Aortic smooth muscle cell (primary cell): ENCODE measurements around a stretch of chr10.

- RRBS, result 88% methylated on average over 8 of the region's 27 CpGs
Measured at GRCh38 chr10:132408781-132409528, 12.0 kb downstream of the PWWP2B start.

DNA sequence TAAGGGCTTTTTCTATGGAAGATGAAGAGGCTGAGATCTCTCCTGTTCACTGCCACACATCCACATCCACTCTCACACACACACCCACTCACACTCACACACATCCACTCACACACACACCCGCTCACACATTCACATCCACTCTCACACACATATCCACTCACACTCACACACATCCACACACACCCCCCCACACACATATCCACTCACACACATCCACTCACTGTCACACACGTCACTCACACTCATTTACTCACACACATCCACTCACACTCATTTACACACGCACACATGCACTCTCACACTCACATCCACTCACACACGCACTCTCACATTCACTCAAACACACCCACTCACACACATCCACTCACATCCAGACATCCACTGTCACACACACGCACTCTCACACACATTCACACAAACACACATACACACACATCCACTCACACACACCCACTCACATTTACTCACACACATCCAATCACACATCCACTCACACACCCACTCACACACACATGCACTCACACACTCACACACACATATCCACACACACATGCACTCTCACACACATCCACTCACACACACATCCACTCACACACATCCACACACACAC is 18.2 kb downstream of the PWWP2B start:
- RRBS, result no CpG with 5 or more reads among the region's 5 CpGs

DNA sequence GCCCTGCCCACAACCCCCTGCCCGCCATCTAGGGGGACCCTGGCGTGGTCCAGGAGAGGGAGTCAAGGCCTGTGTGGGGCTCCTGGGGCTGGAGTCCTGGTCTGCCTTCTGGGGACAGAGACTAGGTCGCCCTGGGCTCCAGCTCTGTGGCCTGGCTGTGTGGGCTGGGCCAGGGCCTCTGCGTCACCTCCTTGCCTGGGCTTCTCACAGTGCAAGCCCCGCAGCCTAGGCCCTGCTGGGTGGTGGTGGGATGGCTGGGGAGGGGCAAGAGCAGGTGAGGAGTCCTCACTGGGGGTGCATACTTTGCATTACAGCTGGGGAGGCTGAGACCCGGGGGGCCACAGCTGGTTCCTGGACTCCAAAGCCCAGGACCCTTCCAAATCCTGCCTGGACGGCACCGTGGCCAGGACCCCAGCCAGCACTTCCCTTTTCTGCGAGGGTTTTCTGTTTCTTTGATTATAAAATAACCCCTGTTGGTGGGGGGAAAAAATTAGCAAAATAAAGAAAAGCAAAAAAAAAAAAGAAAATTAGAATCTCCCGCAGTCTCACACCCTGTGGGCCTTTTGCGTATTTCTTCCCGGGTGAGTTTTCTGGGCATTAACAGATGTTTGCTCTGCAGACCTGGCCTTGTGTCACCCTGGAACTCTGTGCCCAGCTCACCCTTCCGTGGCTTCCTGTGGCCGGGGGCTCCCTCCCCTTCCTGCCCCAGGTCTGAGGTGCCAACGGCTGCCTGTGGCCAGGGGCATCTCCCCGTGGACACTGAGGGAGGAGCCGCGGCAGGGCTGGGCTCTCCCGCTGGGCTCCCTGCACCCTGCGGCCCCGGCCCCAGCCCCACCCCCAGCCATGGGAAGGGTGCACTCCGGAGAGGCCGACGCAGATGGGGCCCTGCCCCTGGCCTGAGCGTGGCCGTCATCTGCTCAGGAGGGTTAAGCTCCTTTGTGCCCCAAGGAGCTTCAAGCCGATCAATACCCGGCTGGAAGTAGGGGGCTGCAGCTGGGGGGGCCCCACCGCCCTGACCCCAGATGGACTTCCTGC is 23.8 kb downstream of the PWWP2B start:
- RRBS, result 11% methylated on average over 8 of the region's 29 CpGs

- RRBS, result no CpG with 5 or more reads among the region's 8 CpGs
Measured at GRCh38 chr10:132430007-132430556, 33.1 kb downstream of the PWWP2B start.

GRCh38 chr10:132451291-132451861 is 54.4 kb downstream of the PWWP2B start:
- RRBS, result no CpG with 5 or more reads among the region's 13 CpGs

GRCh38 chr10:132463987-132465110 is 67.3 kb downstream of the PWWP2B start:
- RRBS, result no CpG with 5 or more reads among the region's 35 CpGs

DNA sequence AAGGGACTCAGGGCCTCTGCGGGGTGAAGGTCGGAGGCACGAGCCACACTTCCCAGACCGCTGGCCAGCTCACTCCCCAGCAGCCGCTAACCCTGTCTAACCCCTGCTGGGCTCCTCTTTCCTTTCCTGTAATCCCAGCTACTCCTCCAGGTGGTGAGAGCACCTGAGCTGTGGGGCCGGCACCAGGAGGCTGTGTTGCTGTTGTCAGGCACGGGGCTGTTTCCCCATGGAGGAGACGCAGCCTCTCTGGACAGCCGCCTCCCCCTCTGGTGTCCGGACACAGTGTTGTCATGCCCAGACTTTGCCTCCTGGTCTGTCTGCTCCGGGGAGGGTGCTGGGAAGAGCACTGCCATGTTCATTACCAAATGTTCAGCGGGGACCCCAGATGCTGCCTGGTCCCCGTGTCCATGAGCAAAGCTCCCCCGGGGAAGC is 18.6 kb upstream of the INPP5A start:
- RRBS, result 86% methylated on average over 7 of the region's 14 CpGs

DNA sequence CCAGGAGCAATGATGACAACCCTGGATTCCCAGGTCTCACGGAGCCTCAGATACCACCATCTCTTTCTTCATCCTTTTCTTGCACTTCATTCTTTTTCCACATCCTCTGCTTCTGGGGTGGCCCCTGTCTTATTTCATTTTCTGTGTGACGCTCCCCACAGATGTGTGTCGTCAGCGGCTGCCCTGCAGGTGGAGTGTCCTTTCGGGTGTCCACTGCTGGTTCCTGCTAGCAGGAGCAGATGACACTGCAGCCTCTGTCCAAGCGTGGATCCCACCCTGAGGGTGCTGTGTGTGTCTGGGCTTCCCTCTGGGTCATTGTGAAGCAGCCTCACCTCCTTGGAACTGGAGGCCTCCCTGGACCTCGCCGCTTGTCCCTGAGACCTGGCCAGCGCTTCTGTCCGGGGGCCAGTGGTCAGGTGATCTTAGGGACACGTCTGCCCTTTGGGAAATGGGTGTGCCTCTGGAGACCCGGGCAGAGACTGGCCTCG is 48.1 kb downstream of the INPP5A start:
- RRBS, result 57% methylated on average over 3 of the region's 13 CpGs

- RRBS, result no CpG with 5 or more reads among the region's 8 CpGs
Measured at GRCh38 chr10:132702548-132702814, 83.5 kb downstream of the NKX6-2 start.

- RRBS, result no CpG with 5 or more reads among the region's 14 CpGs
Measured at GRCh38 chr10:132848413-132848755, 62.4 kb upstream of the NKX6-2 start.

GRCh38 chr10:132912304-132913020 is 29.9 kb downstream of the CFAP46 start:
- RRBS, result no CpG with 5 or more reads among the region's 20 CpGs

DNA sequence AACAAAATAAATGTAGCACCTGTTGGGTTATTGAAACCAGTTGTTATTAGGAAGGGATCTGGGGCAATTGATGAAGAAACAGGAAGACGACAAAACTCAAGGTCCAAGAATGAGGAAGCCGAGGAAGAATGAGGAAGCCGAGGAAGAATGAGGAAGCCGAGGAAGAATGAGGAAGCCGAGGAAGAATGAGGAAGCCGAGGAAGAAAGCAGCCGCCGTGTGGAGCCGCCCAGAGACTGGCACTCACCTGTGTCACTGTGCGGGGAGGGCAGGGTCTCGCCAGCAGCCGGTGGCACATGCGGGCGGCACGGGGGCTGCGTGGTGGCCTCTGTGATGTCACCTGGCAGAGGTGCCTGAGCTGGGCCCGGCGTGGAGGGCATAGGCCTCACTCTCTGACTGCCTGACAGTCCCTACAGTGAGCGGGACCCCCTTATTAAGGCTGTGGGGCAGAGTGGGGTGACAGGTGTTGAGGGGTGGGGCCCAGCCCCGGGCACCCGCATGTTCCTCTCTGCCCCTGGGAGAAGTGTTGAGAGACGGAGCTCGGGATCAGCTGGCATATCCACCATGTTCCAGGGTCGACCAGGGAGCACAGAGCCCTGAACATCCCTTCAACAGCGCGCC is 71.2 kb upstream of the CFAP46 start:
- RRBS, result 46% methylated on average over 6 of the region's 26 CpGs

DNA sequence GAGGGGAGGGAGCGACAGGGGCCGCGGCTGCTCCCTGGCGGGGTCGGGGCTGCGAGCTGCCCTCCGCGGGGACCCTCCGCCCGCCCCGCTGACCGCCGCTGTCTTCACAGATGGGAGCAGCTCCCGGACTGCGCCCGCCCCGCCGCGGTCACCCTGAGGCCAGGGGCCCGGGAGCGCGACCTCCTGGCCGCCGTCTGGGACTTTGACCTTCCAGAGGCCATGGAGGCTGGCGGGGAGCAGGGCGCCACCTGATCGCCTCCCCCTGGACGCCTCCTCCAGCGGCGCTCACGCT is 820 bp downstream of the ADGRA1 start:
- RRBS, result 2% methylated on average over 11 of the region's 31 CpGs

- RRBS, result 3% methylated on average over 12 of the region's 24 CpGs
Measured at GRCh38 chr10:133160714-133161131, 704 bp downstream of the KNDC1 start.

DNA sequence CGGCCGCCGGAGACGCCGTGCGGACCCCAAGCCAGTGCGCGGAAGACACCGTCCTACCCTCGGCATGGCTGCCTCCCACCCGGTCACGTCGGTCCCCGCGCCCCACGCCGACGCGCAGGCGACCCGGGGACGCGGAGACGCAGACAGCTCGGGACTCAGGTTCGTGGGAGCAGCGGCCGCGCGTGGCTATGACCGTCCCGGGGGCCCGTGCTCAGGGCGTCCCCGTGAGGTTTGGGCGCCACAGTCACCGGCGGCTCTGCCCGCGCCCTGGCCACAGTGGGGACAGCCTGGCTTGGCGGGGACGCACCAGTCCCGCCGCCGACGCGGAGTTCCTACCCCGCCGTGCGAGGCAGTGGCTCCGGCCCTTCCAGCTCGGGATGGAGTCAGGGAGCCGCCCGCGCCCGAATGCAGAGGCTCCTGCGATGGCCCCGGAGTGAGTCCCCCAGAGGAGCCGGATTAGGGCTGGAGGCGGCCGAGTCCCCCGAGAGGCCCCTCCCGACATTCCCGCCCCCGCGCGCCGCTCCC is 791 bp upstream of the VENTX start:
- RRBS, result 1% methylated on average over 58 of the region's 68 CpGs

DNA sequence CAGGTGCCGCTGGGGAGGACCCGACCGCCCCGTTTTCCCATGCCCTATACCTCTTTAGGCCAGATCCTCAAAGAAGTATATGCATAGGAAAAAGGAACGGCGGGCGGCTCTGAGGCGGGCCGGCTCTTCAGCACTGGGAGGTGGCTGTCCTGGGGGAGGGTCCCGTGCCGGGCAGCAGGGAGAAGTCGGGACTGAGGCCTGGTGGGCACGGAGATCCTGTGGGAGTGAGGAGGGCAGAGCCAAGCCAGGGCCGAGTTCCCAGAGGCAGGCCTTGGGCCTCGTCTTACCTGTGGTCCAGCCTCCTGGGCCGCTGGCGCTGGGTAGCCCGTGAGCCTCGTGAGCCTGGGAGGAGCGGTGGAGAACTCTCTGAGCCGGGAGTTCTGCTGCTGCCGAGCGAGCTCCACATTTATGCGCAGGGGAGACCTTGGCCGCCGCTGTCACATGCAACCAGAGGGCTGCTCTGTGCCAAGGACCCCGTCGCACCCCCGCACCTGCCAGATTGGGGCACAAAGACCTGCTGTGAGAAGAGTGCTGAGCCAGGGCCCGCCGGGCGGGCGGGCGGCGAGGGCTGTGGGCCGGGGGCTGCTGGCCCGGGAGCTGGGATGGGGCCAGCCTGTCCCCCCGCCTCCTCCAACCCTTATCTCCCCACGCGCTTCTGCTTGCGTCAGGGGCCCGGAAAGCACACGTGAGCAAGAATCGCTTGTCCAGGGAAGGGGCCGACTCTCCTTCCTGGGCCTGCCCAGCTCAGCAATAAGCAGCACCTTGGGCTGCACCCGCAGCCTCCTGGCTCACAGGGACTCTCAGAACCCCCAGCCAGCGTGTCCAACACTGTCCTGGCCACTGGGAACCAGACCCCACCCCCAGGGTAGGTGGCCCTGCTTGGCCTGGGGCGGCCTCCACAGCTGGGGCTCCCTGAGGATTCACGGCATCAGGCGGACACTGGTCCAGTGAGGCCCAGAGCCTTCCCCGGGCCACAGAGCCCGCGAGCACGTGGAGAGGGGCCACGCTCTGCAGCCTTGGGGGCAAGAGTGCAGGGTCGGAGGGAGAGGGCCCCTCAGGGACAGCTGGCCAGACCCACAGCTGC is 10.2 kb downstream of the VENTX start:
- RRBS, result 32% methylated on average over 9 of the region's 56 CpGs

GRCh38 chr10:133289714-133290465 is 13.2 kb upstream of the ADAM8 start:
- RRBS, result 89% methylated on average over 3 of the region's 37 CpGs

DNA sequence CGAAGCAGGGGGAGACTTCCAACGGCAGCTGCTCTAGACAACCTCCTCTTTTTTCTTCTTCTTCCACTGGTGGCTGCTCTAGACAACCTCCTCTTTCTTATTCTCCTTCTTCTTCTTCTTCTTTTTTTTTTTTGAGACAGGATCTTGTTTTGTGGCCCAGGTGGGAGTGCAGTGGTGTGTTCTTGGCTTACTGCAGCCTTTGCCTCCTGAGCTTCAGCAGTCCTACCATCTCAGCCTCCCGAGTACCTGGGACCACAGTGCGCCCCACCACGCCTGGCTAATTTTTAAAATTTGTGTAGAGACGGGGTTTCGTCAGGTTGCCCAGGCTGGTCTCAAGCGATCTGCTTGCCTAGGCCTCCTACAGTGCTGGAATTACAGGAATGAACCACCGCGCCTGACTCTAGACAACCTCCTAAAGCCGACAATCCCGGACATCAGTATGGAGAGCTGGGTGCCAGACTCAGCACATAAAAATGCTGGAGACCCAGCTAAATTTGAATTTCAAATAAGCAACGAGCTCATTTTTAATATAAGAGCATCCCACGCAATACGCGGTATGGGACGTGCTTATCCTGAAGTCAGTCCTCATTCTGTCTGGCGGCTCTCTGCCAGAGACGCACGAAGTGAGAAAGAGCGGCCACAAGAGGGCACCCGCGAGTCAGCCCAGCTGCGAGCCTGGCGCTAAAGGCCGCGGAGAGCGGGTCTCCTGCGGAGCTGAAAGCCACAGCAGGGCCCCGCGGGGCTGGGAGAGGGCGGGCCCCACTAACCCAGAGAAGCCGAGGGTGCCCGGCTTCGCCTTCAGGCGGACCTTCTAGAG is 7.2 kb downstream of the CALY start:
- RRBS, result no CpG with 5 or more reads among the region's 36 CpGs

DNA sequence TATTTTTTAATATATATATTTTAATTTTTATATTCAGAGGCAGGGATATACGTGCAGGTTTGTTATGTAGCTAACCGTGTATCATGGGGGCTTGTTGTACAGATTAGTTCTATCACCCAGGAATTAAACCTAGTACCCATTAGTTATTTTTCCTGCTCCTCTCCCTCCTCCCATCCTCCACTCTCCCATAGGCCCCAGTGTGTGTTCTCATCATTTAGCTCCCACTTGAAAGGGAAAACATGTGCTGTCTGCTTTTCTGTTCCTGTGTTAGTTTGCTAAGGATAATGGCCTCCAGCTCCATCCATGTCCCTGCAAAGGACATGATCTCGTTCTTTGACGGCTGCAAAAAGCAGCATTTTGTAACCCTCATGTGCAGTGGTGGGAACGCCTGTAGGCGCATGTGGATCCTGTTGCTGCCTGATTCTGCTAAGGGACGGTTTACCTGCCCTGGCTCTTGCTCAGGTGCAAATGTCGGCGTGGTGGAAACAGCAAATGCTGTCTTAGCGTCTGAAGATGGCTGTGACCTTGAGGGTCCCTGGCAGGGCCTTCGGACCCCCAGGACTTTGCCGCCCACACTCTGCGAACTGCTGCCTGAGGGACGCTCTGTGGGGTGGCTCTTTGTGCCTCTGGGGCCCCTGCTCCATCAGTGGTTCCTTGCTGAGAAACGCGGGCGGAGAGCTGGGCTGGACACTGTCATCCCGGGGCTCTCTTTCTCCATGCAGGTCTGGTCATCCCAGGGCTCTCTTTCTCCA is 5.7 kb upstream of the MTG1 start:
- RRBS, result no CpG with 5 or more reads among the region's 18 CpGs

DNA sequence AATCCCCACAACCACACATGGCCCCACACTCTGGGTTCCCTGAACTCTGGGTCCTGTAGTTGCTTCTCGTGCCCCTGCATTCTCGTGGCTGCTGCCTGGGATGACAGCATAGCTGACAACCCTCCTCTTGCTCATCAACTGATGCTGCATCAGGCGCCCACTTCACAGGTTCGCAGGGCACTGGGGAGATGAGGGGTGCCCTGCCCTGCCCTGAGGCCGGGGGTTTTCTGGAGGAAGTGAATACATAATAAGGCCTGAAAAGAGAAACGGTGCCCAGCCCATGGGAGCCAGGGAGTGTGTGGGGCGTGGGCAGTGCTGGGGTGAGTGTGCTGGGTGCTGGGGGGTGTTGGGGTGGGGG is 2.2 kb upstream of the MTG1 start:
- RRBS, result no CpG with 5 or more reads among the region's 7 CpGs